Anterior vena cava (tissue), 1 donor: ENCODE measurements around a stretch of chr1.

DNA sequence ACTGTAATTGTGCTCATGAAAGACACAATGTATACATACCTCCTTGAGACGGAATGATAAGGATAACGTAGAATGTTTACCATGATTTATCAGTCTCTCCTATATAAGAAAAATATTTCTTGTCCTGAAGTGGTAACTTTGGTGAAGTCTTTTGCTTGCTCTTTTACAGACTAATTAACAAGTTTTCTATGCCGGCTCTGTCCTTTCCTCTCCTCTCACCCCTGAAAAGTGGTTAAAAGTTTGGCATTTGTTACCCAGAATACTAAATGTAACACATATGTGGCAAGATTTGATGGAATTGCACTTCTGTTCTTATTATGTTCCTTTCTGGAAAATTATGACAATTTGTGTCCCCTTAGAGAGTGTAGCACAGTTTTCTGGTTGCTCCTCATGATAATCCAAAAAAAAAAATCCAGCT, 19.6 kb downstream of the PTPRC start:
- PRO-cap = no peak

DNA sequence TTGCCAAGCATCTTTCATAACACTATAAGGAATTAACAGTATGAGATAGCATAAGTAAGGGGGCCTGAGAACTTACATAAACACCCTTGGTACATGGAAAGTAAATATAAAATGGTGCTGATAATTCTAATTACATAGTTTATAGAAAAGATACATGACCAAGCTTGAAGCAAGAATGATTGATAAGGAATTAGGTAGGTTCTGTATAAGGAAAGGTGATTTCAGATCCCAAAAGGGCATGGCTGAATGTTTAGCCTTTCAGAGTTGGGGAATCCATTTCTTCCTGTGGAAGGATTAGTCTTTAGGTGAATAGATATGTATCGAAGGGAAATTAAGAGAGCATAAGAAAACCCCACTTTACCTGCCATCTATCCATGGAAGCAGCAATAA, 29.7 kb downstream of the PTPRC start:
- PRO-cap = no peak

- PRO-cap = no peak
Observed at GRCh38 chr1:198935139-198935903, 296.5 kb downstream of the PTPRC start.

GRCh38 chr1:200028509-200029779, 1.4 kb downstream of the NR5A2 start:
- PRO-cap = bidirectional peak, plus-strand start at chr1:200029210, minus-strand start at chr1:200029150

- PRO-cap = no peak
Observed at GRCh38 chr1:200030672-200031140, 3.2 kb downstream of the NR5A2 start.

GRCh38 chr1:200127941-200128477, 100.5 kb downstream of the NR5A2 start:
- PRO-cap = no peak

DNA sequence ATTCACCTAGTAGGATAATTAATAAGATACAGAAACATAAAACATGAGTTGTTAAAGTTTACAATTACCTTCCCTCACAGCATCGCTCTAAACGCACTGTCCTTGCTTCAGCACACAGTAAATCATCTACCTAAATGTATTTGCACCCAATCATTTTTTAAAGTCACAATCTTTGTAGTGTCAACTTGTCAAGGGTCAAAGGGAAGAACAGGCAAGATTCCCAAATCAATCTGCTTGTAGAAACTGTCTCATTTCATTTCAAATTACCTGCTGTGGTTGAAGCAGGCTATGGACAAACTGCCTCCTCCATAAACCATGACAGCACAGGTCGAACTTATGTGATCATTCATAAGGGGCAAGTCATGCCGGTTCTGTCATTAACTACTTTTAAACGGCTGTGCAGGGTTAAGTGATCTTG, 93.6 kb downstream of the ZNF281 start:
- PRO-cap = no peak

DNA sequence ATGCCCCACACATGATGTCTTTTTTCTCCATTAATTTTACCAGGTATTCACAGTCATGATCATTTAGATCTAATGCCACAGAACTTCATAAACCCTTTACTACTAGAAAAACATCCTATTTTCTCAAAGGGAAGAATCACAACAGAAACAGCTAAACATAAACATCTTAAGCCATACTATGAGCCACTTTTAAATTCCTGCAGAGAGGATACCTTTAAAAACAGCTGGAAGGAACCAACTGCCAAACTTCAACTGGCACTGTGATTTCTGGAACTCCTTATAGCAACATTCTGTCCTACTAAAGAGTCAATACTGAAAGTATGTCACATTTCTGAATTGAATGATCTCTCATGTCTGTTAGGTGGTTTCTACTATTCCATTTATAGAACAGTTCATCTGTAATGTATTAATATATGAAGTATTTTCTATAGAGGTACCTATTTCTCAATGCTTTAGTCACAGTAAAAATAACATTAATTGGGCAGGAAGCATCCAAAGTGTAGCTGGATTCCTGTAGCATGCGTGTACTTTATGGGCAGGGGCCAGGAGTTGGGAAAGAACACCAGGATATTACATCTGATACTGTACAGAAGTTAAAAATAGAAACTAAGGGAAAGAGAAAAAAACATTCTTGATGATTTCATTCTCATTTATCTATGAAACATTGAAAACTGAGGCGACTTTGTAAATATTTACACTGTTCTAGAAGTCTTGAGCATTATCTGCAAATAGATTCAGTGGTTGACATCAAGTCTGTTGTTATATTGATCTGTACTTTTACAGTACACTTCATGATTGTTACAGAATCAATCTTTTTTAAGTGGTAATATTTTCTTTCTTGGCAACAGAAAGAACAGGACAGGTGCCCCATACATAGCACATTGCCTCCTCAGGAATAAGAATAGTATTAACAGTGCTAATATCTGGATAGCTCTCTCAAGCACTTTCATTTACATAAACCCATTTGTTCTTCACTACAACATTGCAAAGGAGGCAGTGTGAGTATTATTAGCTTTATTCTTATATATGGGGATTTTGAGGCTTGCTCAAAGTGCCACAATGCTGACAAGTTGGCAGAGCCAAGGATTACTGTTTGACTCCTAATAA, 6.1 kb upstream of the ZNF281 start:
- PRO-cap = no peak

GRCh38 chr1:200653125-200653569, 16.6 kb downstream of the DDX59 start:
- PRO-cap = no peak

GRCh38 chr1:200993010-200993345, 30.5 kb downstream of the KIF21B start:
- PRO-cap = no peak

DNA sequence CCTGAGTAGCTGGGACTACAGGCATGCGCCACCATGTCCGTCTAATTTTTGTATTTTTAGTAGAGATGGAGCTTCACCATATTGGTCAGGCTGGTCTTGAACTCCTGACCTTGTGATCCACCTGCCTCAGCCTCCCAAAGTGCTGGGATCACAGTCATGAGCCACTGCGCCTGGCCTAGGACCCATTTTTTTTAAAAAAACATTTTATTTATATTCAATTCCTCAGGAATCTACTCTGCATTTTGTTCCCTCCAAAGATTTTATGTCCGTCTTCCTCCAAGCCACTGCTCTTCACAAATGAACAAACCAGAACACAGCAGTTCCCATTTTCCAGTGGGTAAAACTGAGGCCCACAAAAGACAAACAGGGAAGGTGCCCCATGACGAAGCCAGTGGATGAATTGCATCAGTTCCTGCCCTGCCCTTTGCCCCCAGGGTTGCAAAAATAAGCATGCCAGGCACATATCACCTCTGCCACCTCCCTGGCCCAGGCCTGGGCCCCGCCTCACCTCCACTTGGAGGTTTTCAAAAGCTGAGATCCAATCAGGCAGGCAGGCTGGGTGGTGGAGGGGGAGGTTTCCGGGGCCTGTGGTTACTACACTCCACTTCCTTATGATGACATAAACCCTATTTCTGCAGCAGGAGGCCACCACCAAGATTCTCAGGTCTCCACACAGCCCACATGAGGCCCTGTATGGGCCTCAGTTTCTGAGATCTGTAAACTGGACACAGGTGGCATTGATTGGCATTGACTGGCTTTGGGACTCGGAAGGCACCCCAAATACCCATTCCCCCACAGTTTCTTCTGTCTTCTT, 4.2 kb downstream of the KIF21B start:
- PRO-cap = unidirectional peak, plus-strand start at position 629 of the sequence

DNA sequence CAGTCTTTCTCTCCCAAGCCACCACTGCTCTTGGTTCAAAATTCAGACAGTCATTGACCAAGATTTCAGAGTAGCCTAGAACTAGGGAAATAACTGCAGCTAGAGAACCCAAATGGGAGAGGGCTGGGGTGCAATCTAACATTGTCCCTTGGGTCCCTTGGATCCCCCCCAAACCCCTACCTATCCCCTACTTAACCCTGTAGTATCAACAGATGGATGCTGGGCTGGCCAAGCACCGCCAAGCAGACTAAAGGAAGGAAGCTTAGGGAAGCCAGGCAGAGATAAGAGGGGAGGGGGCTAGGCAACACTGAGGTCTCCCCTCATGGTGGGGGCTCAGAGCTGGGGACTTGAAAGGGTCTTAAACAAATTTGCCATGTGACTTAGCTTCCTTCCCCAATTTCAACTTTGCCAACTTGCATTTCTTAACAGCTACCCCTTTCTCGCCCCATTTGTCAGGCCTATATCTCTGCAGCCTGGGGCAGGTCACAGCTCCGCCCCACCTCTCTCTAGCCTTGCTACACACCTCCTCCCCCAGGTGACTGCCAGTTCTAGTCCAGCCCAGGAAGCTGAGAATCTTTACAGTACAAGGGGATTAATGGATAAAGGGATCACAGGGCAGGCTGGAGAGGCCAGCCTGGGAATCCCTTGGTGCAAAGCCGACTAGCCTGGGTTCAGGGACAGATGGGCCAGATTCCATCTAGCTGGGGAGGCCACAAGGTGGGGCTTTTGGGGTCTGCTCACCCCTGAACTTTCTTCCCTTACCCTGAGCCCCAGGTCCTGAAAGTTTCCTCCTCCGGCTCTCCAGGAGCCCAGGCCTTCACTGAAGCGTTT, 3.4 kb downstream of the KIF21B start:
- PRO-cap = no peak

- PRO-cap = no peak
Observed at GRCh38 chr1:201184791-201185413, 5.7 kb upstream of the IGFN1 start.

- PRO-cap = no peak
Observed at GRCh38 chr1:201274481-201274996, 8.8 kb upstream of the PKP1 start.

GRCh38 chr1:201385194-201385871, 7.9 kb upstream of the TNNT2 start:
- PRO-cap = no peak

GRCh38 chr1:201486066-201486772, 17.2 kb upstream of the PHLDA3 start:
- PRO-cap = no peak

- PRO-cap = no peak
Observed at GRCh38 chr1:201498411-201498776, 8.5 kb downstream of the CSRP1 start.

DNA sequence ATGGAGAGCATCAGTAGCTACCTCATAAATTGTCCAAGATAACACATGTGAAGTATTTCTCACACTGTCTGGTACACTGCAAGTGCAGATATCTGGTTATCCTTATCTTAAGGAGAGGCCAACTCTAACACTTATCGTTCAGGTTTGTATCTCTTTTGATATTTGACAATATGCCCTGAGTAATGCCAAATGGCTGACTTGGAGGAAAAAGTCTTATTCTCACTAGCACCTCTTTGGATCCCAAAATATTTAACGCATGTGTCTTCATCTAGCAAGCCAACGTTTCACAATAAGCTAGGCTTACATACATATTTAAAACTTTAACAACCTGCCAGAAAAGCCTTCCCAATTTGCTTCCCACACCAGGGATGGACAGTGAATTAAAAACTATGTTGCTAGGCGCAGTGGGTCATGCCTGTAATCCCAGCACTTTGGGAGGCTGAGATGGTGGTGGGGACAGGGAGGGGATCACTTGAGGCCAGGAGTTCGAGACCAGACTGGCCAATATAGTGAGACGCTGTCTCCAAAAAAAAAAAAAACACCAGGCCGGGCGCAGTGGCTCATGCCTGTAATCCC, 2.6 kb downstream of the CSRP1 start:
- PRO-cap = no peak

GRCh38 chr1:201515241-201515808, 8.4 kb upstream of the CSRP1 start:
- PRO-cap = no peak

- PRO-cap = no peak
Observed at GRCh38 chr1:201554957-201555198, 16.0 kb downstream of the NAV1 start.